CMK (cell line): Measurements from ENCODE around the genes RPL37 and C6.

GRCh38 chr5:38871971-38872629, 26.3 kb downstream of the OSMR start:
- RRBS = no CpG with 5 or more reads among the region's 5 CpGs

- RRBS = no CpG with 5 or more reads among the region's 2 CpGs
Measured at GRCh38 chr5:39066350-39066689, 7.9 kb downstream of the RICTOR start.

DNA sequence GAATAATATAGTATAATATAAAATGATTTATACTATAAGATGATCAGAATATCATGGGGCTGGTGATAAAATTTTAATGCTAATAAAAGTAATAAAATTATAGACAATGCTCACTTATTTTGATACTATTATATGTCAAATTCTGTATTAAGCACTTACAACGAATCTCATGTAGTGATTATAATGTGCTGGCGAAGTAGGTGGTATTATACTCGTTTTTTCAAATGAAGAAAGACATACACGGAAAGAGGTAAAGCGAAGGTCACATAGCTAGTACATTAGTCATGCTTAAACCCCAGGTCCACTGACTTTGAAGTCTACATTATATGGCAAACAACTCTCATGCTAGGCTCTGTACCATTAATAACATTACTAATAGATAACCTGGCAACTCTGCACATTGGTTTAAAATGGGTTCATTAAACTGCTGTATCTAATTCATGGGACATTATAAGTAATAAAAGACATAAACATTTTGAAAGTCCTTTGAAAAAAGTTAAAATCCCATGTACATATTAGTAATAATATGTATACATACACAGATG, 21.3 kb downstream of the FYB1 start:
- RRBS = no CpG with 5 or more reads among the region's 5 CpGs

GRCh38 chr5:39525705-39526130, 100.9 kb upstream of the DAB2 start:
- RRBS = no CpG with 5 or more reads among the region's 9 CpGs

DNA sequence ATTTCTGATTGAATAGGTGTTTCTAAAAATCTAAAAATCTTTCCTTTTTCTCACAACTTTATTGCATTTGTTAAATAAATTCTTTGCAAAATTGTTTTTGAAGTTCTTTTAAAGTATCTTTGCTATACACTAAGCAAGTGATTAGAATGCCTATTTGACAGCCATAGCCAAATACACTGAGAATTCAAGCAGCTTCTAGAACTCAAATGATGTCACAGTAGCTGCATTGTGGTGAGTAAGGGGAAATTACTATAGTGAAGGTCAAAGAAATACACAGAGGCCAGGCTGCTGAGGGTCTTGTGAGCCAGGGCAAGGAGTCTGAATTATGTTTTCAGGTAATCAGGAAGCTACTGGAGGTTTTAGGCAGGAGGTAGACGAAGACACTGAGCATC, 291.0 kb upstream of the PTGER4 start:
- RRBS = no CpG with 5 or more reads among the region's 1 CpG

GRCh38 chr5:40404981-40405530, 274.7 kb upstream of the PTGER4 start:
- RRBS = no CpG with 5 or more reads among the region's 1 CpG

- RRBS = no CpG with 5 or more reads among the region's 5 CpGs
Measured at GRCh38 chr5:40437231-40438120, 242.2 kb upstream of the PTGER4 start.

DNA sequence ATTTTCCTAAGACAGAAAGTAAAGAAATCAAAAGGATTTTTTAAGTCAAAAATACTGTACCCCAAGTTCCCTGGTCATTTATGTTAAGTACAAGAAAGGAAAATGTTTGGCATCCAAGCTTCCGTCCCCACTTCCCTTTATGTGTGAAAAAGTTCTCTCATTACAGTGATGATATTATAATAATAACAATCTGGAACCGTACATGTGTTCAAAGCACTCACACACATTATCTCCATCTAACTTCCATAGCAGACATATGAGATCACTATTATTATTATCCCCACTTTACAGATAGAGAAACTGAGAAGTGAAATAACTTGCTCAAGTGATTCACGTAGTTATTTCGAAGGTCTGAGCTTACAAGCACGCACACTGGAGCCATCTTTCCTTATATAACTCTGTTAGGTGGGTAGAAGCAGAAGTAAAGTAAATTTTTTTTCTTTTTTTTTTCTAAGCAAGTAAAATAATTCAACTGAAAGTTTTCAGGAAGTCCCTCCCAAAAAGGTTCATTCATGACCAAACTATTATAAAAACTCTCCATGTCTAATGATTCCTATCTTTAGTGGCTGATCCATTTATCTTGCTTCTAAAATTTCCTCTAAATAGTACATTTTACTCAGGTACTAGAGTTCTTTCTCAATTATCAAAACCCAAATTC, 62.9 kb upstream of the PTGER4 start:
- RRBS = no CpG with 5 or more reads among the region's 5 CpGs

GRCh38 chr5:40678085-40678410, 1.7 kb upstream of the PTGER4 start:
- RRBS = no CpG with 5 or more reads among the region's 2 CpGs

- RRBS = no CpG with 5 or more reads among the region's 20 CpGs
Measured at GRCh38 chr5:40680247-40680664, 541 bp downstream of the PTGER4 start.

GRCh38 chr5:40754994-40755316, 806 bp downstream of the TTC33 start:
- RRBS = no CpG with 5 or more reads among the region's 8 CpGs

DNA sequence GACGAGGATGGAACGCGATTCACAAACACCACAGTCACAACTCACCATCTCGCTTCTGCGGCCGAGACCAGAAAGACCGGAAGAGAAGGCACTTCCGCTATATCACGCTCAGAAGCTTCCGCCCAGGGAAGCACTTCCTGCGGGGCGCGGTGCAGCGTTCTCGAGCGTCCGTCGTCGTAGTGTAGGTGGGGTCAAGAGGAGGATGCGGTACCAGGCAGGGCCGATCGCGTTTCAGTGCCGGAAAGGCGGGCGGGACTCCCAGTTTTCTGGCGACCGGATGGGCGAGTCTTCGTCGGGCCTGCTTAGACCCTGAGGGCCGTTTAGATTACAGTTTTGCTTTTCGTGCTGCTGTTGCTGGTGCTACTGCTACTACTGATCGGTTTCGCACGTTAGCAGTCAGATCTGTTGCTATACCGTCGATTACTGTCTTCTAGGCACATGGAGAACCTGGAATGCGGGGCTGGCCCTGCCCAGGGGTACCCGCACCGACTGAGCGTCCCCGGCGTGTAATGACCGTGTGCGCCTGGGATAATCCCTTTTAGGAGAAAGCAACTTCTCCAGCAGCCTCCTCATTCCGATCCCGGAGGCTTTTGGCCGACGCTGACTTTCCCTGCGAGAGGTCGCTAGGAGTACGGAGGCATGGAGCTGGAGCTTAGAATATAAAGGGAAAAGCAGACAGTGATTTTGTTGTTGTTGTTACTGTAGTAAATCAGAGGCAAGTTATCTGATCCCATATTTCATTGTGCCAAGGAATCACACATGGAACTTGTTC, at the start of gene RPL37:
Gene RPL37 (minus strand): TSS at position 85 of the 772 bp plus-strand sequence.
- RRBS = 3% methylated on average over 9 of the region's 53 CpGs

DNA sequence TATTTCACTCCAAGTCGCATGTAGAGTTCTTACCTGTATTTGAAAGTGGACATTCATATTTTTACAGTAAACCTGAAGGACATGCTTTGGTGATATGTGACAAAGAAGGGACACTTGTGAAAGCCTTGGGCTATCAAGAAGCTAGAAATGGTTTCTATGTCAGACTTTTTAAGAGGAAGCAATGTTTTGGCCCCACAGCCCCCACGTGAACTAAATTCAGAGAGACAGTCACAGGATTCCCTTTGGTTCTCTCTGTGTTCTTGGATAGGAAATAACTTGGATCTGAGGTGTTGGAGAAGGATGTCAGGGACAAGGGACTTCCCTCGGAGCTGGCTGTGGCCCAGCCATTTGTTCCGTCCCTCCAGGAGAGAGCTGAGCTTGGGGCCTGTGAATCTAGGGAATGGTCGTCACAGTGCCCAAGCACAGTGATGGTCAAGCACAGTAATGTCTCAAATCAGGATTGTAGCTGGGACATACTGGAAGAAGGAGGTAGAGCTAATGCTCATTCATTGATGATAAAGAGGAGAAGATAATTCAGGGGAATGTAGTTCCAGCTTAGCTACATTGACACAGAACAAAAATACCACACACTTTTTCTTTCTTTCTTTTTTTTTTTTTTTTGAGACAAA, 2.0 kb downstream of the C7 start:
- RRBS = no CpG with 5 or more reads among the region's 5 CpGs

- RRBS = no CpG with 5 or more reads among the region's 1 CpG
Measured at GRCh38 chr5:41213307-41213840, at the start of gene C6. C6 (minus strand) TSS chr5:41213532.

- RRBS = no CpG with 5 or more reads among the region's 36 CpGs
Measured at GRCh38 chr5:41509350-41510211, 820 bp downstream of the PLCXD3 start.

DNA sequence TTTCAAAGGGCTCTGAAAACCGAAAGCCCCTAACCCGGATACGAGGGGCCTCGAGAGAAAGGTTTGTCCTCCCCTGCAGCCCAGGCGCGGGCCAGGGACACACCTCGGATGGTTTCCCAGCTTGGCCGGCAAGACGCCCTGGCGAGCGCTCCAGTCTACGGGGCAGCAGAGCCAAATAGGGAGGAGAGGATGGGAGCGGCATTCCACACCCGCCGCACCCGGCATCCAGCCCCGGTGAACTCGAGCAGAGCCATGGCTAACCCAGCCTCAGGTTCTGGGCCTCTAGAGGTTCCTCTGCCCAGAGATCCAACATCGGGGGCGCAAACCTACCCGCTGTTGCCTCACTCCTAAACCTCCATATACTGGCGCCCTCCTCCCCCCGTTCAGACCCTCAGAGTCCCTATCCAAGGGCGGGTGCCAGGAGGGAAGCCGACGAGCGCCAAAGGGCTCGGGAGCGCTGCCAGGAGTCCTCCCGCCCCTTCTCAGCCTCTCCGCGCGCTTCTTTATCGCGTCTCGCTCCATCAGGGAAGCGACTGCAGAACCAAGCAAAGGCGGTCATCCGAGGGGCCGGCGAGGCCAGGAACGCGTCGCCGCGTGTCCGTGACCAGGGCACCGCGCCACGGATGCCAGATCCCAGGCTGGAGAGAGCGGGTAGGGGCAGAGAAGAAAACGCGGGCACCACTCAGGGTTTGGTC, 536 bp downstream of the OXCT1 start:
- RRBS = 16% methylated on average over 14 of the region's 53 CpGs

GRCh38 chr5:41871718-41872195, 1.5 kb upstream of the OXCT1 start:
- RRBS = no CpG with 5 or more reads among the region's 2 CpGs

- RRBS = no CpG with 5 or more reads among the region's 7 CpGs
Measured at GRCh38 chr5:41936271-41937128, 11.4 kb downstream of the FBXO4 start.

DNA sequence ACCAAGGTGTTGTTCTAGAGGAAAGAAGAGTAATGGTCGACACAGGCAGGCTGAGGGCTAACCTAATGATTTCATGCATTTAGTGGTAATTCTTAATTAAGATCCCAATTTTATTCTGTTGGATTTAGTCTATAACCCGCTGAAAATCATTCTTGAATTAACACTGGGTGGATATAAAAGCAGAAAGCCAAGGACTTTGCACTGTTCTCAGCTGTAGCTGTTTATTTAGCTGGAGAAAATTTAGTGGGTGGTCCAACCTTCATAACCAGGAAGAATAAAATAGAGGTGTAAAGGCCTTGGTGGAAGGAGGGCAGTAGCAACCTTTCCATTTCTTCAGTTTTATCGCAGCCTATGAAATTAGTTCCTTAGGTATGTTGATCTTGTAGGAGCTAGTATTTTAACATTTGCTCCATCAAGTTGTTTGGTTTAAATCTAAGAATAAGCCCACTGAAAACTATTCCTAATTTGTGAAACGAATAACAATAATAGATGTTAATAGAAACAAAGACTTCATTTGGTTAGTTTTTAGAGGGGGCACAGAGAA, 92.3 kb downstream of the GHR start:
- RRBS = no CpG with 5 or more reads among the region's 4 CpGs

- RRBS = no CpG with 5 or more reads among the region's 4 CpGs
Measured at GRCh38 chr5:42518780-42519187, 95.5 kb downstream of the GHR start.